Anterior vena cava (tissue), 1 donor: ENCODE measurements around a stretch of chr1.

DNA sequence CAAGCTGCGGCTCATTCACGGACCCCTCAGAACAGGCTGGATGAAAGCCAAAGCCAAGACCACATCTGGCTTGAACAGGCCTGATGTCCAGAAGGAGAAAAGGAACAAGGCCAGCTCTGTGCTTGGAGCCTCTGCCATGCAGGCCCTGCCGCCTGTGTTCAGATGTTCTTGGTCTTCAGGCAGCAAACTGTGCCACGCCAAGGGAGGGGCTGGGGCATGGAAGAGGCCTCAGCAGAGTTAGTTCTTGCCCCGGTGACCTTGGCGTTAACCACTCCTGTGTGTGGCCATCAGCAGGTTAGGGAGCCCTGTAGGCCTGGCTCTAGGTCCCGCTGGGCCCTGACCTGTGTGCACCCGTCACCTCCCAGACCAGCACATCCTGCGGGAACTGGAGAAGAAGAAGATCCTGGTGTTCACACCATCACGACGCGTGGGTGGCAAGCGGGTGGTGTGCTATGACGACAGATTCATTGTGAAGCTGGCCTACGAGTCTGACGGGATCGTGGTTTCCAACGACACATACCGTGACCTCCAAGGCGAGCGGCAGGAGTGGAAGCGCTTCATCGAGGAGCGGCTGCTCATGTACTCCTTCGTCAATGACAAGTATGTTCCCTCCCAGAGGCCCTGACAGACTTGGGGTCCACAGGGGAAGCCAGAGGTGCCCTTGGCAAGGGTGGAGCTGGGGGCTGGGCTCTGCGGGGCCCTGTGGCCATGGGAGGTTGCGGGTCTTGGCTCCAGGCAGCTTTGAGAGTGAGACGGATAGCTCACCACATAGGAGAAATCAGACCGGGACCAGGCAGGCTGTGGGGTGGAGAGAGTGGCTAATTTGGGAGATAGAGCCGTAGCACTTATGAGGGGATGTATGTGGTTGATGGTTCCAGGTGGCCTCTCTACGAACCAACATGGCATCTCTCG is 7.1 kb downstream of the ZC3H12A start:
- PRO-cap, result no peak

GRCh38 chr1:37482231-37483379 is 8.2 kb downstream of the ZC3H12A start:
- PRO-cap, result no peak

DNA sequence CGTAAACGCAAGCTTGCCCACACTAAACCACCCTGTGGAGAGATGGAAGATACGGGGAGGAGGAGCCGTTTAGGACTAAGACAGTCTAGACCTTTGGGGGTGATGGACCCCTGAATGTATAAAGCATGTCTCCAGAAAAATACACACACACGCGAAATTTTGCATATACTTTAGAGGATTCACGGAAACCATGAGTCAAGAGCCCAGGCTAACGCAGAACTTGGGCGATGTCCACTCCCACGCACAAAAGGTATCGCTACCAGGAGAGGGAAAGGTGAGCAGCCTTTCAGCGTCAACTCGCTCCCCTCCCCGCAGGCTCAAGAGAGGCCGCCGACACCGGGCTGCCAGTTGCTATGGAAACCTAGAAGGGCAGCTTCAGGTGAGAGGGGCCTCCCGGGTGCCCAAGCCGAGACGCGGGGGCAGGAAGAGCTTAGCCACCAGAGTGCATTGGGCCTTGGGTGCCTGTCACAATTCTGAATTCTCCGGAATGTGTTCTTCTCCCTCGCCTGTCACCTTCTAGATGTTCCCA is 877 bp downstream of the MEAF6 start:
- PRO-cap, result no peak

- PRO-cap, result no peak
Observed at GRCh38 chr1:37833059-37833466, 25.1 kb upstream of the YRDC start.

DNA sequence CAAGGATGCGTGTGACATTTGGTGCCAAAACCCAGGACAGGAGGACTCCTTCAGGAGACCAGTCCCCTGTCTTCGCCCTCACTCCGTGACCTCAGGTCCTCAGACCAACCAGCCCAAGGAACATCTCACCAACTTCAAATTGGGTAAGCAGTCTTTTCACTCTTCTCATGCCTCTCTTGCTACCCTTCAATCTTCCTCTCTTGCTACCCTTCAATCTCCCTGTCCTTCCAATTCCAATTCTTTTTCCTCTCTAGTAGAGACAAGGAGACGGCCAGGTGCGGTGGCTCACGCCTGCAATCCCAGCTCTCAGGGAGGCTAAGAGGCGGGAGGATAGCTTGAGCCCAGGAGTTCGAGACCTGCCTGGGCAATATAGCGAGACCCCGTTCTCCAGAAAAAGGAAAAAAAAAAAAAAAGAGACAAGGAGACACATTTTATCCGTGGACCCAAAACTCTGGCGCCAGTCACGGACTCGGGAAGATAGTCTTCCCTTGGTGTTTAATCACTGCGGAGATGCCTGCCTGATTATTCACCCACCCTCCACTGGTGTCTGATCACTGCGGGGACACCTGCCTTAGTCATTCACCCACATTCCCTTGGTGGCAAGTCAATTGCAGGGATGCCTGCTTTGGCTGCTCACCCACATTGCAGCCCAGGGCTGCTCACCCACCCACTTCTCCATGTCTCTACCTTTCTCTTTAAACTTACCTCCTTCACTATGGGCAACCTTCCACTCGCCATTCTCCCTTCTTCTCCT is 38.5 kb downstream of the INPP5B start:
- PRO-cap, result no peak

GRCh38 chr1:37947428-37947970 is 646 bp upstream of the INPP5B start:
- PRO-cap, result no peak

DNA sequence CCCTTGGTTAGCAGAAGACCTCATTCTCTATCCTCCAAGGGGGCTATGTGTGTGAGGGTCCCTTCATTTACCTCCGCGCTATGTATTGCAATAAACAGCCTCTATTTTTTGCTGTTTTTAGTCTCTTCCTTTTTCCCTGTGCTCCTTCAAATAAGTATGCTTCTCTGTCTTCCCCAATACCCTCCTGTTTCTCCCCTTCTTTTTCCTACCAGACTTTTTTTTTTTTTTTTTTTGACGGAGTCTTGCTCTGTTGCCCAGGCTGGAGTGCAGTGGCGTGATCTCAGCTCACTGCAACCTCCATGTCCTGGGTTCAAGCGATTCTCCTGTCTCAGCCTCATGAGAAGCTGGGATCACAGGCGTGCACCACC is 4.1 kb downstream of the SF3A3 start:
- PRO-cap, result no peak

GRCh38 chr1:37995642-37995965 is 5.8 kb upstream of the SF3A3 start:
- PRO-cap, result no peak

DNA sequence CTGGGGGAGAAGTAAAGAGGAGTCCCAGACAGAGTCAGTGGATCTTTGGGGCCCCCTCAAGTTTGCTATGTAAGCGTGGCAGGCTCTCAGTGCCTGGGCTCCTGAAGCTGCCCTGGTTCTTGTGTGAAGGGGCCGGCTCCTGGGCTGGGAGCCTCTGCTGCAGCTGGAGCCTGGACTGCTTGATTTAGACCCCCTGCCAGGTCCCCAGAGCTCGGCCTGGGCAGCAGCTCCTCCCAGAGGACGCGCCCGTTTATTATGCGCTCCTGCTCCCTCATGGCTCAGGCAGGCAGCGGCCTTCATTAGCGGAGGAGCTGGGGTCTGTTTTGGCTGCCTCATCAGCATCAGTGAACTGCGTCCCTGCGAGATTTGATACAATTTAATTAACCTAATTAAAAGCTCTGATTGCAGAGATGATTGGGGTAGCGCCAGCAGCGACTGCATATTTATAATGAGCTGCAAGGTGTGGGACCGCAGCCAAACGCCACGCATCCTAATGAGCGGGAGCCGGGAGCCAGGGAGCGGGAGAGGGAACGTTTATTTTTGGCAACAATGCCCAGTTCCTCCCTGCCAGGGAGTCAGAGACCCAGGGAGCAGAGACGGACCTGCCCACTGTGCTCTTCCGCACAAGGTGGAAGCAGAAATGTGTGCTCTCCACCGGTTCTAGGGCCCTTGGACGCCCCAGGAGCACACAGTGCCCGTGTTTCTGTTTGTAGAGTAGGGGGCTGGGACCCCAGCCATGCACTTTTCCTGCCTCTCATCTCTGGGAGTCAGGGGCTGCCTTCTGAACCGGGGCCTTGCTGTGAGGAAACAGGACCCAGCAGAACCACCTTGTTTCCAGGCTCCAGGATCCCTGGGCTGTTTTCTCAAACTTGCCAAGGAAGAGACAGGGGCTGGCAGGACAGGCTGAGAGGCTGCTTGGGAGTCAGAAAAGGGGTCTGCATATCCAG is 16.8 kb downstream of the UTP11 start:
- PRO-cap, result no peak

DNA sequence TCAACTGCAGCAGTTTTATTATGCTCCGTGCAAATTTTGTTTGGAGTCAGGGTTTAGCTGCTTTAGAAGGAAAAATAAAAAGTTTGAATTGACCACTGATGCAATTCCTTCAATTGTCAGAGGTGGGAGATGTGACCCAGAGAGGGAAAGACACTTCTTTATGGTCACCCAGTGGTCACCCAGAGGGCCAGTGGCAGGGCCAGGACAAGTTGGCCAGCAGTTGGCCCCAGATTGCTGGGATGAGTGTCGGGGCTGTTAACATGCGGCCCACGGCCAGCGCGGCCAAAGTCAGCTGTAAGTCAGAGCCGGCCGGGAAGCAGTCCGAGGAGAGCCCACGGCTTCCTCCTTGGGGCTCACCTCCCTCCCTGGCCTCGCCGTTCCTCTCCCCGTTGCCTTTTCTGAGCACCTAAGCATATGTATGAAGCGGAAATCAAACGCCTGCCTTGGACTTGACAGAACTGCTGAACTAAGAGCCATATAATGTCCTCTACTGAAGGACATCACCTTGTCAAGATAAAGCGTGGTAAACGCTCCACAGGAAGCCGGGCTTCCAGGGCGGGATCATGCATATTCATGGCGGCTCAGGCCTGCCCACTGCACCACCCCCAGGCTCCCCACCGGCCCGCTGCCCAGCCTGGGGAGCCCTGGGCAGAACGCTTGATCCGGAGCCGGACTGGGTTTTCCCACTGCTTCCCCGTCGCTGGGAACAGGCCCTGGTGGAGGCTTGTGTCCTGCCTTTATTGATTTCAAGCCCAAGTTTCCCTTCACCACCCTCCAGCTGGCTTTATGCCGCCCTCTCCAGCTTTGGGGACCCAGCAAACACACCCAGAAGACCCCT is 245.4 kb upstream of the POU3F1 start:
- PRO-cap, result no peak

GRCh38 chr1:38475839-38476908 is 383.4 kb downstream of the RRAGC start:
- PRO-cap, result no peak

GRCh38 chr1:38579830-38580152 is 279.8 kb downstream of the RRAGC start:
- PRO-cap, result no peak

DNA sequence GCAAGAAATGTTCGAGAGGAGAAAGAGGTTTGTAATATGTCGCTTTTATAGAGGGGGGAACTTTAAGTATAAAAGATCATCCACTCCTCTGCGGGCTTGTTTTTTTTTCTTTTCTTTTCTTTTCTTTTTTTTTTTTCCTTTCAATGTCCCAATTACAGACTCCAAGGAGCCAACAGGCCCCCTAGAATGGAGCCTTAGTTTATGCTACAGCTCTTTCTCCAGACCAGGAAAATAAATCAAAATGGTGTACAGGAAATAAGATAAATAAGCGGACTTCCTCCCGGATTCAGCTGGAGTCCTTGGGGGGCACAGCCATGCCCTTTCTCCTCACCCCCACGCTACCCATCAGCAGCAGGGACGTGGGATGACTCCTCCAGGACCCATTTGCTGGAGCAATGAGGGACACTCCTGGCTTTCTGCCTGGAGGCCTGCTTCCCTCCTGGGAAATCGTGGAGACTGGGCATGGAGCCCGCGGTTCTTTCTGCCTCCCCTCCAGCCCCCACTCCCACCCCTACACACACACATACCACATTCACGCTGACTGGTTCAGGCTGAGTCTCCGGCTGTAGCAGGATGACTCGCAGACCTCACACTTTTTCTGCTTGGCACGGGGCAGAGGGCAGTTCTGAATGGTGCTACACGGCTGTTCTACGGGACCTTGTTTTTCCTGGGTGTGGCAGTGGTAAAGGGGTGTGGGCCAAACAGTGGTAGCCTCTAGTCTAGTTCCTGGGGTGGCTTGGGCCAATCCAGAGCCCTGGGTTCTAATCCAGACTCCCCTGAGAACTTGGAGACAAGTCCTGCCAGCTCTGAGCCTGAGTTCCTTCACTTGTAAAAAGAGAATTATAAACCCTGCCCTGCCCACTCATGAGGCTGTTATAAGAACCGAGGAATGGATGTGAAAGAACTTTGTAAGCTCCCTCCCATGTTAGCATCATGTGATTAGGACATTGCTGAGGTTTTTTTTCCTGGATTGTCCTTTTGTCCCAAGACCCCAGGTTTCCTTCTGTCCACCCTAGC is 131.3 kb downstream of the RRAGC start:
- PRO-cap, result no peak

GRCh38 chr1:38908895-38909230 is 27.5 kb upstream of the GJA9 start:
- PRO-cap, result no peak

DNA sequence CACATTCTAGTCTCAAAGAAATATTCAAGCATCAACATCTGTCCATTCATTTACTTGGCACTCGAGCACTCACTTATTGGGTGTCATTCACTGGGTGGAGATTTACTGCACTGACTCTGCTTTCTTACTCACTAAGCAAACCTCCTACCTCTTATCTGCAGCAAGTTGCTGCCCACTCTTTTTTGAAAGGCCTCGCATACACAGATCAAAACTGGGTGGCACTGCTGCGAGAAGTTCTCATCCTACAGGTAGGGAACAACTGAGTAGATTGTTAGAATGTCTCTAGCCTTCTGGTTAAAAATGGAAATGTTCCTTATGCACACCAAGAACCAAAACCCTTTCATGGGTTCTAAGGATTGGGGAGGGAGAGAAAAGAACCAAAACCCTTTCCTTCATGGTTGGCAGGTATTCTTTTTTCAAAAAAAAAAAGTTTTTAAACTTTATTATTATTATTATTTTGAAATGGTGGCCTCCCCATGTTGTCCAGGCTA is 17.9 kb downstream of the RHBDL2 start:
- PRO-cap, result no peak

GRCh38 chr1:38993729-38994043 is 2.6 kb downstream of the AKIRIN1 start:
- PRO-cap, result no peak

GRCh38 chr1:39104332-39104614 is 78.1 kb downstream of the NDUFS5 start:
- PRO-cap, result no peak

DNA sequence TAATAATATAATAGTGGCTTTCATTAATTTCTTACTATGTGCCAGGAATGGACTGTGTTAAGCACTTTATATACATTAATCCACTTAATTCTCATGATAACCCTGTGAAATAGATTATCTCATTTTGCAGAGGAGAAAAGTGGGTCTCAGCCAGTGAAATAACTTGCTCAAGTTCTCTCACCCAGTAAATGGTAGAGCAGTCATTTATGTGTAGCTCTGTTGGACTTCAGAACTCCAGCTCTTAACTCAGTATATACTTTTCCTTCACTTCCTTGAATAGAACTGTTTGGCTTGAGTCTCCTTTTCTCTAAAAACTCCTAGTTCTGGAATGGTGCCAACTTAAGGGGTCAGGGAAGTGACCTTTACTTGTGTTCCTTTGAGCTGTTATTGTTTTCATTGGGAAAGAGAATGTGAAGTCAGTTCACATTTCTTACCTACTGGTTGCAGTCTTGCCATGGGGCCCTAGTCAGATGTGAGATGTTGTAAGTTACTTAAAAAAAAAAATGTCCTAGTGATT is 77.1 kb upstream of the MACF1 start:
- PRO-cap, result no peak

- PRO-cap, result unidirectional peak, plus-strand start at chr1:39133346
Observed at GRCh38 chr1:39132842-39133603, 71.5 kb upstream of the MACF1 start.

- PRO-cap, result no peak
Observed at GRCh38 chr1:39196158-39196701, 8.3 kb upstream of the MACF1 start.